A549 (cell line): ENCODE measurements around the genes IL13 and PPP2CA.

DNA sequence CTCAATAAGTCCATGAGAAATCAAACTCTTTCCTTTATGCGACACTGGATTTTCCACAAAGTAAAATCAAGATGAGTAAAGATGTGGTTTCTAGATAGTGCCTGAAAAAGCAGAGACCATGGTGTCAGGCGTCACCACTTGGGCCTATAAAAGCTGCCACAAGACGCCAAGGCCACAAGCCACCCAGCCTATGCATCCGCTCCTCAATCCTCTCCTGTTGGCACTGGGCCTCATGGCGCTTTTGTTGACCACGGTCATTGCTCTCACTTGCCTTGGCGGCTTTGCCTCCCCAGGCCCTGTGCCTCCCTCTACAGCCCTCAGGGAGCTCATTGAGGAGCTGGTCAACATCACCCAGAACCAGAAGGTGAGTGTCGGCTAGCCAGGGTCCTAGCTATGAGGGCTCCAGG is at the start of gene IL13:
Gene IL13 (plus strand): TSS at position 177 of the 407 bp plus-strand sequence.
- PRO-cap: no peak
CAGE:
- cytosol, long polyA plus RNA: no peak
- long polyA plus RNA: no peak
- nucleus, long polyA plus RNA: no peak

DNA sequence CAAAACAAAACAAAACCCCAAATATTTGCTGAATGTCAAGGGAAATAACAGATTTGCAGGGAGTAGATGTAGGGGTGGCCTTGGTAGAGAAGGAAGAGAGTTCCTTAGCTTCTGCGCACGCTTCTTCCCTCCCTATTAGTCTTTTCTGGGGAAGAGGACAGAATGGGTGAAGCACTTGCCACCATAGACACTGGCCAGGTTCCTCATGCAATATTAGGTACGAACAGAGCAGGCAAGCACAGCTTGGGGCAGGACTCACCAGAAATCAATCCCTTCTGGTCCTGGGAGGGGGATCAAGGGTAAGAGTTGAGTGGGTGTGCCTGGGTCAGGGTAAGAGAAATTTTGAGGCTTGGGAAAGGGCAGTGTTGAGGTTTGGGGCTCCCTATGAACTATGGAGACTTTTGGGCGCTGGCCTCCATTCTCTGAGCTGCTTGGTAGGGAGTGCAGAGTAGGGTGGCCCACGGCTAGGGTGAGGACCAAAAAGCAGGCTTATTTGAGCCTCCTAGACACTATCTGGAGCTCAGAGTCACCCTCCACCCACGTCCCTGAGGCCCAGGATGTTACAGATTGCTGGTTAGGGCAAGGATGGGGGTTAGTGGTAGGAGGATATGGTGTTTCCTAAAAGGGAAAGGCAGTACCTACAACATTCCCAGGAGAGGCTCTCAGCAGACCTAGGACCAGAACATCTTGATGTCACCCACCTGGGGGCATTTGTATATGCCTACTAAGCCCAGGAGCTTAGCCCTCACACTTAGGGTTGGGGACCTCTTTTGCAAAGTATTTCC is 2.6 kb downstream of the SHROOM1 start:
- PRO-cap: no peak
CAGE:
- cytosol, long polyA plus RNA: no peak
- long polyA plus RNA: no peak
- nucleus, long polyA plus RNA: no peak

DNA sequence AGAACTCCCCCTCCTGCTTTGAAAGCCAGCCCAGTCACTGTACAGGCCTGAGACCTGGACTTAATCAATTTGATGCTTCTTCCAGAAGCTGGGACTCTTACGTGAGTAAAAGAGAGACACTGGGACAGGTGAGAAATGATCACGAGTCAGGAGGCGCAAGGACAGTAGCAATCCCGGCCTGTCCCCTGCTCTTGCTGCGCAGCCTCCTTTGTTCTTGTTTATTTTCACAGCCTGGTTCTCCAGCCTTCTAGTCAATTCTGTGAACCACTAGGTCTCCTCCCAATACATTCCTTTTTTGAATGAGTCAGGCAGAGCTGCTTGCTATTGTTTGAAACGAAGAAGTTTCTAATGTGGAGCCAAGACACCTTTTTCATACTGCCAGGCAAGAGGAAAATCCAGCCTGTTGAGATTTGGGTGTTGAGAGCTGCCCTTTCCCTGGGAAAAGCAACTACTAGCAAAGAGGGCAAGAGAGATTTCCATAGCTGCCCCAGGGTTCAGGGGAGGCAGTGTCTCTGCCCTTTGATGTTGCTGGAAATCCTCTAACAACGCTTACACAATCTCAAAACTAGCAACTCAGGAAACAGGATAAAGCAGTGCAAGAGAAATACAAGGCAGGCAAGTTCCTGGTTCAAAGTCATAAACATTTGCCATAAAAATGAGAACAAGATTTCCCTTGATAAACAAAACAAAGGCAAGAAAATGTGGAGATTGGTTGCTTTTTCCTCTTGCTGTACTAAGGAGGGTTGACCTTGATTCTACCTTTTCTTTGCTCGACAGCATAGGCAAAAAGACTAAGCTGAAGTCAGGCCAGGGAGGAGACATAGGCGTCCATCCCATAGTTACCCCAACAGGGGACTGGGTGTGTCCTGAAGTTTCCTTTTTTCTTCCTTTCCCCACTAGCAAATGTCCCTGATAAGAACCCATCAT is 9.5 kb upstream of the SHROOM1 start:
- PRO-cap: no peak
CAGE:
- cytosol, long polyA plus RNA: no peak
- long polyA plus RNA: no peak
- nucleus, long polyA plus RNA: no peak

GRCh38 chr5:132906813-132907991 is 33.7 kb downstream of the LEAP2 start:
- PRO-cap: no peak
CAGE:
- cytosol, long polyA plus RNA: no peak
- long polyA plus RNA: no peak
- nucleus, long polyA plus RNA: no peak

GRCh38 chr5:133043670-133044038 is 8.2 kb upstream of the HSPA4 start:
- PRO-cap: no peak
CAGE:
- cytosol, long polyA plus RNA: no peak
- long polyA plus RNA: no peak
- nucleus, long polyA plus RNA: no peak

DNA sequence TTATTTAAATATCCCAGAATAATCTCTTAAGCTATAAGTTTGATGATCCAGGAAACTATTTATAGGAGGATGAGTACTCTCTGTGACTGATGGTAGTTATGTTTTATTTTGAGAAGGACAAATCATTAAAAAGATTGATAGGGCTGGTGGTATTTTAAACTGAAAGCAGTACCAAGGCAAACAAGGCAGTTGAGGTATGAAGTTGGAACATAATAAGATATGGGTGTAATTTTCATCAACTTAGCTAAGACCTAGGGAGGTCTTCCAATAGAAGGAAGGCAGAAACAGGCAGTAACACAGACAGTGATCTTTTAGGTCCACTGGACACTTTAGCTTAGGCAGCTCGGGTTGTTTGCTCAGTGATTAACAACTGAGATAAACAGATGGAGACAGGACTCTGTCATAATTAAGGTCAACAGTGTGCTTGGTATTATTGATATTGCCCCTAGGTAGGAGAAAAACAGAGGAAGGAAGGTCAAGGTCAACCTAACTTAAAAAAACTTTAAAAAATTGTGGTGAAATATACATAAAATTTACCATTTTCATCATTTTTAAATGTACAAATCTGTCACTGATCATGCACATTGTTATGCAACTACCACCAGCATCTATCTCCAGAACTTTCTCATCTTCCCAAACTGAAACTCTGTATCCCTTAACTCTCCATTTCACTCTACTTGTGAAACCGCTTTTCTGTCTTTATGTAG is 2.2 kb upstream of the HSPA4 start:
- PRO-cap: no peak
CAGE:
- cytosol, long polyA plus RNA: no peak
- long polyA plus RNA: no peak
- nucleus, long polyA plus RNA: no peak

GRCh38 chr5:133091028-133091602 is 39.3 kb downstream of the HSPA4 start:
- PRO-cap: no peak
CAGE:
- cytosol, long polyA plus RNA: no peak
- long polyA plus RNA: start-site peak on the plus strand at chr5:133091305-133091371, 215 and 124 reads in 2 replicates
- nucleus, long polyA plus RNA: no peak

DNA sequence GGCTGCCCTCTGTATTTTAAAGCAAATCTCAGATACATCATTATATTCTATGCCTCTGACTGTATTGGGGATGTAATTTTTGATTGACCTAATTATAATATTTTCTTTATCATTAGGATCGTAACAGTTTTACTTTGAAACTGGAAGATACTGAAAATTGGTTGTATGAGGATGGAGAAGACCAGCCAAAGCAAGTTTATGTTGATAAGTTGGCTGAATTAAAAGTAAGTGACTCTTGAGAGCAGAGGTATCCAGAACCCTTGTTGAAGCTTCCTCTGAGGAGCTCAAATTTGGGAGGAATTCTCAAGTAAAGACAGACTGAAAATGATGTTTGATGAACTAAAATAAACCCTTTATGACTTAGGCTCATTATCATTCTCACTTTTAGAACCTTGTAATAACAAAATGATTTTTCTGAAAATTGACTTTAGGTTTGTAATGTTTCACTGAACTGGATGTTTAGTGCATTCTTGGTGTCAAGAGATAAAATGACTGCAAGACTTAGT is 47.7 kb downstream of the HSPA4 start:
- PRO-cap: no peak
CAGE:
- cytosol, long polyA plus RNA: no peak
- long polyA plus RNA: no peak
- nucleus, long polyA plus RNA: no peak

DNA sequence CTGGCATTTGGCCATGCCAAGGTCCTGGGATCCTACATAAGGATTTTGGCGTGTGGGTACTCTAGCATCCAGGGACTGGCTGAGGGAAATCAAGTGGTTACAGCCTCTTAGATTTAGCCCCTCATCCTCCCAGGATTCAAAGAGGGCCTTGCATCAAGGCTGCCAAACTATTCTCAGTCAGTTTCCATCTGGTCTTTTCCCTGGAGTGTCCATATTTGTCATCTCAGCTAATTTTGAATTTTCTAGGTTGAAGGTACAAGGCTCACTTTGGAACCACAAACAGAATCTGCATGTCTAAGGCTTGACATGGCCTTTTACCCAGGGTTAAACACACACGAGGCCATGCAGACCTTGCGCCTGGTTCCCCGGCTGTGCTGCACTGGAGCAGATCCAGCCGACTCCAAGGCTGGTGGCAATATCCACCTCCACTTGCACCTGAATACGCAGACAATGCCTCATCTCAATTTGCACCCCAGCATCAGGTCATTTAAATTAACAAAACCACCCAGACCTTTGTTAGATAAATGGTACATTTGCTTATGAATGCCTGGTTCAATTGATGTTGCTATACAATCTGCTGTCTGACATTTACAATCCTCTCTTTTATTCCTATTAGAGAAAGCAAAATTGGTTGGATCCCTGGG is 276.1 kb downstream of the HSPA4 start:
- PRO-cap: no peak
CAGE:
- cytosol, long polyA plus RNA: no peak
- long polyA plus RNA: no peak
- nucleus, long polyA plus RNA: no peak

DNA sequence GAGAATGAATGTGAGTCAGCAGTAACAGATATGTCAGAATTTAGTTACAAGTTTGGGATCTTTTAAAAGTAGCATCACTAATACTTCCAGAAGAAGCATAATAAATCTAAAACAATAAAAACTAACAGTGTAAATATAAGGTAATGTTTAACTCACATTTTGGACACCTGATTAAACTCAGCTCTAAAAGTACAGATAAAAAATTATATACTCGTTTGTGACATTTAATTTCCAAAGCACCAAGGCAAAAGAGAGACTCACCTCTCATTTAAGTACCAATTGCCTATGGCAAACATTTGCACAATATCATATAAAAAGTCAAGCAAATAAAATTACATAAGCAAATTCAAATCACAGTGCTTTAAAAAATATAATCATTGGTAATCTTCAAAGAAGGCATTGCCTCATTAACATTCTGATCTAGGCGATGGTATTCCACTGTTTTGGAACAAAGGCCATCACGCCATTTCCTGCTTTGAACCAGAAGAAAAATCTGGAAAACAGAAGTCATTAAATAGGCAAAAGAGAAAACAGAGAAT is 11.9 kb downstream of the C5orf15 start:
- PRO-cap: no peak
CAGE:
- cytosol, long polyA plus RNA: no peak
- long polyA plus RNA: no peak
- nucleus, long polyA plus RNA: start-site peak on the minus strand centred at position 232 of the sequence, 107 bp wide, 312 and 68 reads in 2 replicates; start-site peak on the minus strand centred at position 435 of the sequence, 62 bp wide, 135 and 77 reads in 2 replicates

DNA sequence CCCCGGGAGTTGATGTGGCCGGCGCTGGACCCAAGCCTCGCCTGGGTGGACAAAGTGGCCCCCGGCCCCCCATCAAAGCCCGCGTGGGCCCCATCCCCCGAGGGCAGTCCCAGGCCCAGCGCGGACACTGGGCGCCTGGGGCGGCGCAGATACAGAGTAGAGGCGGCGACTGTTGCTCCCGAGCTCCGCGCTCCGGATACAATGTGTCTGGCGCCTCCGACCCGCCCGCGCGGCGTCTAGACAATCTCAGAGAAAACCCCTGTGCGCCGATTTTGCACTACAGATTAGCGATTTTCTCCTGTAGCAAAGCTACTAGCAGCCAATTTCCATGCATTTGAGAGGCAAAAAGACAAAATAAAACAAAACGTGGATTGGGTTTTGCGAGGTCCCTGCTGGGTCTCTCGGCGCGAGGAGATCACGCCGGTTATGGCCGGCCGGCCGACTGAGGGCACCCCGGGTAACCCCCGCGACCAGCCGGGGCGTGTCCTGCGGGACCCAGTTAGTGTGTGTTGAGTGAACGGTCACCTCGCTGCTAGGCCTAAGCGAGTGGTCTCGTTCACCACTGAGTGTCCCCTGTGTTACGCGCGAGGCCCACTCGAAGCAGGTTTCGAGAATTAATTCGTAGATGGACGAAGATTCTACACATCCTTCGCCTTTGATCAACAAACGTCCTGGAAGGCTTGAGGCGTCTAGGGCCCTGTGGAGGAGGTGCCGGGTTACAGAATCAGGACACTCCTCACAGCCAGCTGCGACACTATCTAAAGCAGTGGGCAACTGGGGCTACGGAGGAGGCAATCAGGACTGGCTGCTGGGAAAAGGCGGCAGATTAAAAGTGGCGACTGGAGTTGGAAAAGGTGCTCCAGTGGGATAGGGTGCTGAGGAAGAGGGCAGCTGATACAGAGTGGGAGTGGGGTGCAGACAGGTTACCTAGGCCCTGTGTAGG is 683 bp upstream of the VDAC1 start:
- PRO-cap: bidirectional peak, plus-strand start at position 199 of the sequence, minus-strand start at position 238 of the sequence
CAGE:
- cytosol, long polyA plus RNA: no peak
- long polyA plus RNA: no peak
- nucleus, long polyA plus RNA: no peak

- PRO-cap: no peak
CAGE:
- cytosol, long polyA plus RNA: no peak
- long polyA plus RNA: no peak
- nucleus, long polyA plus RNA: no peak
Measured at GRCh38 chr5:134090366-134091034, 24.0 kb upstream of the TCF7 start.

GRCh38 chr5:134123165-134123661 is 8.7 kb downstream of the TCF7 start:
- PRO-cap: no peak
CAGE:
- cytosol, long polyA plus RNA: no peak
- long polyA plus RNA: no peak
- nucleus, long polyA plus RNA: no peak

GRCh38 chr5:134158322-134158825 is 18.4 kb downstream of the SKP1 start:
- PRO-cap: no peak
CAGE:
- cytosol, long polyA plus RNA: start-site peak on the minus strand at chr5:134158501-134158535, 431 and 687 reads in 2 replicates
- long polyA plus RNA: no peak
- nucleus, long polyA plus RNA: start-site peak on the minus strand at chr5:134158511-134158530, 226 and 398 reads in 2 replicates

- PRO-cap: no peak
CAGE:
- cytosol, long polyA plus RNA: no peak
- long polyA plus RNA: no peak
- nucleus, long polyA plus RNA: no peak
Measured at GRCh38 chr5:134175676-134176076, 1.1 kb downstream of the SKP1 start.

- PRO-cap: bidirectional peak, plus-strand start at chr5:134226102, minus-strand start at chr5:134226073; bidirectional peak, plus-strand start at chr5:134226410, minus-strand start at chr5:134226214
CAGE:
- cytosol, long polyA plus RNA: no peak
- long polyA plus RNA: start-site peak on the minus strand at chr5:134226043-134226098, 390 and 213 reads in 2 replicates
- nucleus, long polyA plus RNA: no peak
Measured at GRCh38 chr5:134225709-134226301, at the start of gene PPP2CA. PPP2CA (minus strand) TSS chr5:134226073.

GRCh38 chr5:134388066-134388515 is 16.7 kb downstream of the UBE2B start:
- PRO-cap: no peak
CAGE:
- cytosol, long polyA plus RNA: no peak
- long polyA plus RNA: no peak
- nucleus, long polyA plus RNA: no peak

DNA sequence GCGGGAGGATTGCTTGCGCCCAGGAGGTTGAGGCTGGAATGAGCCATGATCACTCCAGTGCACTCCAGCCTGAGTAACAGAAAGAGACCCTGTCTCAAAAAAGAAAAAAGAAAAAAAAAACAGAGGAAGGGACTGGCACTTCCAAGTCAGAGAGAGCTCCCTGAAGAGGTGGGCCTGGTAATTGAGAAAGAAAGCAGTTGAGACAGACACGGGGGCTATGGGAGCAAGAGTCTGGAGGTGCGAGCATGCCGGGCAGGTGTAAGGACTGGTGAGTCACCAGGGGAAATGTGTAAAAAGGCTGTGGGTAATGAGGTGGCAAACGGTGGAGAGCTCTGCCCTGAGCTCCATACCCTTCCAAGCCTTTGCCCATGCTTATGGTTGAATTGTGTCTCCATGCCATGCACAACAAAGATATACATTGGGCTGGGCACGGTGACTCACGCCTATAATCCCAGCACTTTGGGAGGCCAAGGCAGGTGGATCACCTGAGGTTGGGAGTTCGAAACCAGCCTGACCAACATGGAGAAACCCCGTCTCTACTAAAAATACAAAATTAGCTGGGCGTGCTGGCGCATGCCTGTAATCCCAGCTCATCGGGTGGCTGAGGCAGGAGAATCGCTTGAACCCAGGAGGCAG is 18.0 kb upstream of the JADE2 start:
- PRO-cap: no peak
CAGE:
- cytosol, long polyA plus RNA: no peak
- long polyA plus RNA: no peak
- nucleus, long polyA plus RNA: no peak

DNA sequence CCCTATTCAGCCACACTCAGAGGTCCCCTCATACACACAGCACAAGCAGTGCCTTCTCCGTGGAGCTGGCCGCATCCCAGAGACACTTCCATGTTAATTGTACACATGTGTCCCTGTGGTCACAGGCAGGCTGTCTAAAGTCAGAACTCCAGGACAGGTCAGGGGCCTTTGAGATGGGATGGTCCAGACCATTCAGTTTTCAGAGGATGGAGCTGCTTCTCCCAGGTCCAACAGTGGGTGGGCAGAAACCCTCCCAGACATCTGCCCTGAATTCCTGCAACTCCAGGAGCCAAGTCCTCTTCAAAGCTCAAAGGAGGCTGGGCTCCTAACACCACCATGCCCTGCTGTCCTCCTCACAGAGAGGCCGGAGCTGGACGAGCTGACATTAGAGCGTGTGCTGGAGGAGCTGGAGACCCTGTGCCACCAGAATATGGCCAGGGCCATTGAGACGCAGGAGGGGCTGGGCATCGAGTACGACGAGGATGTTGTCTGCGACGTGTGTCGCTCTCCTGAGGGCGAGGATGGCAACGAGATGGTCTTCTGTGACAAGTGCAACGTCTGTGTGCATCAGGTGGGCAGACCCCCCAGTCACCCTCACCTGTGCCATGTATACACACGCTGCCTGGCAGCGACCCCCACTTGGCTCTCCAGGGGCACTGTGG is 35.0 kb downstream of the JADE2 start:
- PRO-cap: no peak
CAGE:
- cytosol, long polyA plus RNA: no peak
- long polyA plus RNA: no peak
- nucleus, long polyA plus RNA: no peak

GRCh38 chr5:134674635-134675640 is 26.4 kb downstream of the SEC24A start:
- PRO-cap: no peak
CAGE:
- cytosol, long polyA plus RNA: no peak
- long polyA plus RNA: no peak
- nucleus, long polyA plus RNA: no peak